Pulmonary lymph node (tissue), 1 donor: ENCODE measurements around the genes ZNF431, ZNF492, PLEKHF1 and C19orf12.

DNA sequence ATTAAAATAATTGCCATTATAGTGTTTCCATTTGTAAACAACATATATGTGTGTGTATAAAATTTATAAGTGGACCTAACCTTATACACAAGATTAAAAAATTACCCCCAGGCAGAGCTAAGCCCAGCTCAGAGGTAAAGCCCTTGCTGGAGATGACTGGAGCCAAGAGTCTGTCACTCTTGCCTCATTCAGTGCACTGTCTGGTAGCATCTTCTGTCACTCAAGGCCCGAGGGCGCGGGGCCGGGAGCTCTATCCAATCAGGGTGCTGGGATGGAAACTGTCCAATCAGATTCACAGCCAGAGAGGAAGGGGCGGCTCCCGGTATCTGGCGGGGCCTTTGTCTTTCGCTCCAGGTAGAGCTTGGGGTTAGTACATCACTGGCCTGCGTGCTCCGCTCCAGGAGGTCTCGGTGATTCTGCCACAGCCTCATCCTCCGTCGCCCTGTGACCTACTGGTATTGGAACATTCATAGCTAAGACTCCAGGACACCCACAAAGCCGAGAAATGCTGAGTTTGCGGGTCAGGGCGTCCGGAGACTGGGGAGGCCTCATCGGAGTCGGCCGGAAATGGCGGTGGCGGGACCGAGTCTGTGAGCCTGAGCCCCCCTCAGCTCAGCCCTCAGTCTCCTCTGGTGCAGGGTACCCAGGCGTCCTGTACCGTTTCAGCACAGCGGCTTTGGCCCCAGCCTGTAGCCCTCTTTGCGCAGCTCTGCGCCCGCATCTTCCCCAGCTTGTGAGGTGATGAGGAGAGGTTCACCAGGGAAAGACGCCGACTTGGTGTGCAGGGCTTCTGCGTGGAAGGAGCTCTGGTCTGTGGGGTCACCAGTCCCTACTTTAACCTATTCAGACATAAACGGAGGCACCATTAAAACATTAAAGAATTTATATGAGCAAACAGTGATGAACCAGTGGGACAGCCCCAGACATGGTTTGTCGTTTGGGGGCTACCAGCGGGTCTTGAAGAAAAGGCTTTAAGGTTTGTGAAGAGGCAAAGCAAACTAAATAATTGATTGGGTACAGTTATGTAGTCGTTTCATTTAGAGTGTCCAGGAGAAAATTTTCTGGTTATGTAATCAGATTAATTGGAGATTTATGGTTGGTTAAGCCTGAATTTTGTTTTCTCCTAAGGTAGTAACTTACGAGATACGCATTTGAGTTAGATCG lies 20.5 kb upstream of the ZNF430 start:
- PRO-cap = bidirectional peak, plus-strand start at position 370 of the sequence, minus-strand start at position 198 of the sequence

DNA sequence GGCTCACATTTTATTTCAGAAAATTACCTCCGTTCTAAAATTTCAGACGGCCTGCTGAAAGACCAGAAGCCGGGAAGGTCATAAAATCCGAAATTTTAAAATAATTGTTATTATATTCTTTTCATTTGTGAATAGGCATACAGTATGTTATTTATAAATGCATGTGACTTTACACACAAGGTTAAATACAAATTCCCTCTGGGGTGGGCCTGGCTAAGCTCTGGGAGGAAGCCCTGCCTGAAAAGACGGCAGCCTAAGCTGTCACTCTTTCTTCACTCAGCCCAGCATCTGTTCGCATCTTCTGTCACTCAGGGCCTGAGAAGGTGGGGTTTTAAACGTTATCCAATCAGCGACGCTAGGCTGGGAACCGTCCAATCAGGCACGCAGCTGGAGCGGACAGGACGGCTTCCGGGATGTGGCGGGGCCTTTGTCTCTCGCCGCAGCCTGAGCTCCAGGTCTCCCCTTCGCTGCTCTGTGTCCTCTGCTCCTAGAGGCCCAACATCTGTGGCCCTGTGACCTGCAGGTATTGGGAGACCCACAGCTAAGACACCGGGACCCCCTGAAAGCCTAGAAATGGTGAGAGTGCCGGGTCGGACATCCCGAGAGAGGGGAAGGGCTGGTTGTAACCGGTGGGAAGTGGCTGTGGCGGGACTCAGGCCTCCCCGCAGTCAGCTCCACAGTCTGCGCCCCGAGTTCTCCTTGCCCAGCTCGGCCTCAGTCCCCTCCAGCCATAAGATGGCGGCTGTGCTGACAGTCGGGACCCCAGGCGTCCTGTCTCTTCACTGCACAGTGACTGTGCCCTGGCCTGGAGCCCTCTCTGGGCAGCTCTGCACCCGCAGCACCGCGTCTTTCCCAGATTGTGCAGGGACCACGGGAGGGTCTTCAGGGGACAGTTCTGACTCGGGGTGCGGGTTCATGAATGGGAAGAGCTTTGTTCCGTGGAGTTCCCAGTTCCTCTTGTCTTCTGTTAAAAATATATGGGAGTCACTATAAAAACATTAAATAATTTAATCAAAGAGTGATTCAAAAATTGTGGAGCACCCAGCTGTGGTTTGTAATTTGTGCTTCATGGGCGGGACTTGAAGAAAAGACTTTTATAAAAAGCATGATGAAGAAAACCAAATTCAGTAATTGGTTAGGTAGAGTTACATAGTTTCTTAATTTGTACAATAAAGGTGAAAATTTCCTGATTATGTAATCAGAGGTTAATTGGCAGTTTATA lies at the start of gene ZNF431:
TSS of gene ZNF431 (plus strand) at position 430 of the 1,222 bp plus-strand sequence.
- PRO-cap = bidirectional peak, plus-strand start at position 399 of the sequence, minus-strand start at position 278 of the sequence

DNA sequence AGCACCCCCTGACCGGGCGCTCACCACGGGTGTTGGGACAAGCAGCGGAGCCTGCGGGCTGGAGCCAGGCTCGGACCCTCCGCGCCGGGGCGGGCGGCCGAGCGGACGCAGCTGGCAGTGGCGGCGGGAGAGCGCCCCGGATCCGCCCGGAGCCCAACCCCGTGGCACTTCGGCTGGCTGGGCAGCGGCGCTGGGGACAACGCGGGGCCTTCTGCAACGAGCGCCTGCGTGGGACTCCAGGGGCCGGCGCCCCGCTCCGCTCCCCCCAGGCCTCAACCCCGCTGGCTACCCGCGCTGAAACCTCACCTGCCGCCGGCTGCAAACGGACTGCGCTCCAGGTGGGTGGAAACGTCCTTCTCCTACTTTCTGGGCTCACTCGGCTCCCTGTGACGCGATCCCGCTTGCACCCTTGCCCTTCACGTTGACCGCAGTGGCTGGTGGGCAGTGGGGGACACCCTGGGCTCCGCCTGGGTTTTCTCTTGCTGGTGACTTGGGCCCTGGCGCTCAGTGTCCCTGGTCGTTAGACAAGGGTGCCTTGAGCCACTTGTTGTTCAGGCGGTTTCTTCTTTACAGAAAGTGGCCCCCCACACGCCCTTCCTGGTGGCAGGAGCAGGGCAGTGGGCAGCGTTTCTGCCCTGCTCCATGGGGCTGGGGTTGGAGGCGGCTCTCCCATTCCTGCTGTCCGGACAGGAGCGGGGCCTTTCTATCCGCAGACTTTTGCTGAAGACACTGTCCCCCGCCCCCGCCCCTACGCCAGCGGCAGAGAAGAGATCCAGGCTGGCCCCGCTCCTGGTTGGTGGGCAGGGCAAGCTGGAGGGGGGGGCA lies 81.4 kb downstream of the ZNF429 start:
- PRO-cap = no peak

DNA sequence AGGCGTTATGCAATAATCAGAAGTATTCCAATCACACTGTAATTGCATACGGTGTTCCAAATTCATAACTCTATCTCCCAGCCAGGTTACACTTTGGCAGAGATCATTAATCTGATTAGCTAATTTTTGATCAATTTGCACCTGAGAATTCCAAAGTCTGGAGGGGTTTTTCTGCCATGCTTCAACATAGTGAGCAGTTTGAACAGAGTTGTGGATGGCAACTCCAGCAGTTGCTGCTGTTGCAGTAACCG lies 45.6 kb upstream of the ZNF43 start:
- PRO-cap = no peak

DNA sequence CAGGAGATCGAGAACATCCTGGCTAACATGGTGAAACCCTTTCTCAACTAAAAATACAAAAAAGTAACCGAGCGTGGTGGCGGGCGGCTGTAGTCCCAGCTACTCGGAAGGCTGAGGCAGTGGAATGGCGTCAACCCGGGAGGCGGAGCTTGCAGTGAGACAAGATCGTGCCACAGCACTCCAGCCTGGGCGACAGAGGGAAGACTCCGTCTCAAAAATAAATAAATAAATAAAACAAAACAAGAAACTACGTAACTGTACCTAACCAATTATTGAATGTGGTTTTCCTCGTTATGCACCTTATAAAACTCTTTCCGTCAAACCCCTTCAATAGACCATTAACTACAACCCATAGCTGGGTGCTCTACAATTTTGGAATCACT lies 779 bp downstream of the ZNF208 start:
- PRO-cap = no peak

DNA sequence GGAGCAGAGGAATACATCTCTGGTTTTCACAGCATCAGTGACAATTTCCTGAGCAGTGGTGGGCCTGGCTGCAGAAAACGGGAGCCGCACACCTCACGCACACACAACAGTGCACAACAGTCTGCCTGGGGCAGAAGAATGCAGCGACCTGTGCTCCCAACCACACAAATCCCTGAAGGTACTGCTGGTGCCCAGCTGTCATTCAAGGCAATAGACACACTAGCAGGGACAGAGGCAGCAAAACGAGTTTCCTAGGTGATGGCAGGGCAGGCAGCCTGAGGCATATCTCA lies 85.8 kb upstream of the ZNF492 start:
- PRO-cap = no peak

DNA sequence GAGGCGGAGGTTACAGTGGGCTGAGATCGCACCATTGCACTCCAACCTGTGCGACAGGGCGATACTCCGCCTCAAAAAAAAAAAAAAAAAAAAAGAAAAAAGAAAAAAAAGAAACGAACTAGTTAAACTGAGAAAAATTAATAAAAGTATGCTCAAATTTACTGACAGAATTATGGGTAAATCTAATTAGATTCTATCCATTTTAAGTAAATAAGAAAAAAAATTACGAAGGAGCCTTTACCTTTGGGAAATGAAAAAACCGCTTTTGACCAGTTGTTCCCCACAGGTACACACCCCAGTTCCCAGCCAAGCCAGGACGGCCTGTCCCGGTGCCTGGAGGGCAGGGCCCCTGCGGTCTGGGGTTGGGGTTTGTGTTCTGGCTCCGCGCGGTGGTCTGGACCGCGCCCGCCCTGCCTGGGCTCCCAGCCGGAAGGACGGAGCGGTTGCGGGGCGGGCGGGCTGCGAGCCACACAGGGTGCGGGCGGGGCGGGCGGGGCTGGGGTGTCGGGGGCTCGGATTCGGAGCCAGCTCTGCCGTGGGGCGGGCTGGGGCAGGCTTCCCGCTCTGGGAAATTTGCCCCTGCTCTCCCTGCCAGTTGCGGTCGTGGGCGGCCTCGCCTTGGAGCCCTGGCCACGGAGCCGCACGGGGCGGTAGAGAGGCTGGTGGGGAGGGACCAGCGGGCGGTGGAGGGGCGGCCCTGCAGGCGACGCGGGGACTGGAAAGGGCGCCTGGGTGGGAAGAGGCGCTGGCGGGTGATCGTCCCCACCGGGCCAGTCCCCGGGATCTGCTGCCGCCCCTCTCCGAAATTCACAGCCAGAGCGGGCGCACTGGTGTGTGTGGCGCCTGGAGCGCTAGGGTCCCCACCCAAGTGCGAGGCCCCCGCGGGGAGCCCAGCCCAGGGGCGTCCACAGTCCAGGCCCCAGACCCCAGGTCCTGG lies 11.2 kb upstream of the ZNF492 start:
- PRO-cap = no peak

- PRO-cap = bidirectional peak, plus-strand start at chr19:22634358, minus-strand start at chr19:22634131
Observed at GRCh38 chr19:22633897-22634465, at the start of gene ZNF492. Gene ZNF492, plus strand, starts transcription at chr19:22634324.

DNA sequence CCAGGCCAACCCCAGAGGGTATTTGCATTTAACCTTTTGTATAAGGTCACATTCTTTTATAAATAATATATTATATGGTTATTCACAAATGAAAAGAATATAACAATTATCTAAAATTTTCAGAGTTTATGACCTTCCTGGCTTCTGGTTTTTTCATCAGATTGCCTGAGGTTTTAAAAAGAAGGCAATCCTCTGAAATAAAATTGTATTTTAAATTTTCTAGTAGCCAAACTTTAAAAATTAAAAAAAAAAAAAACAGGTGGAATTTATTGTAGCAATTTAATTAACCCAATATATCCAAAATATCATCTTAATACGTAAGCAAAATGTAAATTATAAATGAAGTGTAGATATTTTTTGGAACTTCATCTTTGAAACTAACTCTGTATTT lies 723 bp upstream of the ZNF99 start:
- PRO-cap = no peak

DNA sequence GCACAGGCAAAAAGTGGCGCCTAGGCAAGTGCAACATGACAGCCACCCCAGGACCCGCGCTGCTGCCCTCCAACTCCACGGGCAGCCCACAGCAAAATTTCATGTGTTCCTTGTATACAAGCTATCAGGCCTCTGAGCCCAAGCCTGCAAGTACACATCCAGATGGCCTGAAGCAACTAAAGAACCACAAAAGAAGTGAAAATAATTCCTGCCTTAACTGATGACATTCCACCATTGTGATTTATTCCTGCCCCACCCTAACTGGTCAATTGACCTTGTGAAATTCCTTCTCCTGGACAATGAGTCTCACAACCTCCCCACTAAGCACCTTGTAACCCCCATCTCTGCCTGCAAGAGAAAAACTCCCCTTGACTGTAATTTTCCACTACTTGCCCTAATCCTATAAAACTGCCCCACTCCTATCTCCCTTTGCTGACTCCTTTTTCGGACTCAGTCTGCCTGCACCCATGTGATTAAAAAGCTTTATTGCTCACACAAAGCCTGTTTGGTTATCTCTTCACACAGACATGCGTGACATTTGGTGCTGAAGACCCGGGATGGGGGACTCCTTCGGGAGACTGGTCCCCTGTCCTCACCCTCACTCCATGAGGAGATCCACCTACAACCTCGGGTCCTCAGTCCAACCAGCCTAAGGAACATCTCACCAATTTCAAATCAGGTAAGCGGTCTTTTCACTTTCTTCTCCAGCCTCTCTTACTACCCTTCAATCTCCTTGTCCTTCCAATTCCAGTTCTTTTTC lies 137.5 kb downstream of the ZNF675 start:
- PRO-cap = no peak

DNA sequence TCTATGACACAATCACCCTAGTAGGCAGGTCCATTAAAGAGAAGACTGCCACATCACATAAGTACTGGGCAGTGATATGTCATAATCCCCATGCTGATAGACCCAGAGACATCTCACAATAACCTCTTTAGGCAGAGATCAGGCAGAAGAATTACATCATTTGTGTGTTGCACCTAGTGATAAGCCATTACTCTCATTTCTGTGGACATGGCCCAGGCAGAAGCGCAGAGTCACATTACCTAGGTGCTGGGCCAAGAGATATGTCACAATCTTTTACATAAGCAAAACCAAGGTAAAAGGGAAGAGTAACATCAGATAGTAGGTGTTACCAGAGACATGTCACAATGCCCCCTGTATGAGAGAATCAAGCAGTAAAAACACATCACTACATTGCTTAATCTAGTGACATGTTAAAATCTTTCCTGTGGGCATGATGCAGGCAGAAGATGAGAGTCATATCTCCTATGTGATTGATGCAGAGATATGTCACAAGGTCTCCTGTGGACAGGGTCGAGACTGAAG lies 72.0 kb downstream of the ZNF726 start:
- PRO-cap = no peak

DNA sequence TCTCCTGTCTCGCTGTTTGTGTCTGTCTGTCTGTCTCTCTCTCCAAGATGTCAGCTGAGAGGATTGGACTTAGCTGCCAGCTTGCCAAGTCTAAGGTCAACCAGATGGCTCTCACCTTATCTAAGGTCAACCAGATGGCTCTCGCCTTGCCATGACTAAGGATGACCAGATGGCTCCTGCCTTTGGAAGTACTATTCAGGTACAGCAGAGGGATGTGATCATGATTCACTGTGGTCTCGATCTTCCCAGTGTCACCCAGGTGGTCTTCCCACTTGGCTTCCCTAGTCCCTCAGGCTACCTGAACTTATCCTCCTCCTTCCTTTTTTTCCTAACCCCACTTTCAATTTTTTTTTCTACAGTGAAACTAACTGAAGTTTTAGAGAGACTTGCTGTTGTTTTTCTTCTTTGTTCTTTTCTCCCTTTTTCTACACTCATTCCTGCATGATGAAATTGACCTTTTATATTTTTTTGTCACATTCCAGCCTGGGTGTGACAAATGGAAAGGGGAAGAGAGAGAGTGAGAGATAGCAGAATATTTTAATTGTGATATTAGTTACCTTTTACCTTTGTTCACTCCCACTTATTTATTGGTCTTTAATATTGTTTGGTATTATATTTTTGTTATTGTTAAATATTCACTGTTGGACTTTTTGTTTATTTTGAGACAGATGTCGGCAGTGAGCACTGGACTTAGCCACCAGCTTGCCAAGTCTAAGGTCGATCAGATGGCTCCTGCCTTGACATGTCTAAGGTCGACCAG lies 1436.2 kb downstream of the UQCRFS1 start:
- PRO-cap = no peak

DNA sequence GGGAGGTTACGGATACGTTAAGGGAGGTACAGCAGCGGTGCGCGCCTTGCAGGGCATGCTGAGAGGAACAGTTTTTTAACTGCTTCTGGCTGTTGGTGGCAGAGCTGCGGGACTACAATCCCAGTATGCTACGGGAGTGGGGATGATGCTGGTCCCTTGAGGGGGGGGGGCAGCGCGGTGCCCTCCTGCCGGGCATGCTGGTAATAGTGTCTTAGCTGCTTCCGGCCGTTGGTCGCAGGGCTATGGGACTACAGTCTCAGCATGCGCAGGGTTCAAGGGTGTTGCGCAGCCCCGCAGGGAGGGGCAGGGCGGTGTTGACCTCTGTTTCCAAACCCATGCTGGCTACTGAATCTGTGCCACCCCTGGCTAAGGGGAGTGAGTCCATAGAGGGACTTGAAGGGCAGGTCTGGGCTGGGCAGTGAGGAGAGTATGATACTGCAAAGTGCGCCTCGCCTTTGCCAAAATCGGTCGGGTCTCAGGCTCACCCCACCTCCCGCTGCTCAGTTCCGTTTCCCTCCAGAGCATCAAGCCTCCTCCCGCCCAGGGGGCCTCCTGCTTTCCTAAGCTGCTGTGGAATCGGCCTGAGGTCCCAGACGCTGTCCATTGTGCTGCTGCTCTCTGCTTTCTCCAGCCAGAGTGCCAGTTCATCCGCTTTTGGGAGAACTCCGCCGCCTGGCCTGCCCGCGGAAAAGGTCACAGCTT lies 1418.6 kb downstream of the UQCRFS1 start:
- PRO-cap = bidirectional peak, plus-strand start at position 160 of the sequence, minus-strand start at position 67 of the sequence

- PRO-cap = no peak
Observed at GRCh38 chr19:28424023-28424377, 789.0 kb downstream of the UQCRFS1 start.

DNA sequence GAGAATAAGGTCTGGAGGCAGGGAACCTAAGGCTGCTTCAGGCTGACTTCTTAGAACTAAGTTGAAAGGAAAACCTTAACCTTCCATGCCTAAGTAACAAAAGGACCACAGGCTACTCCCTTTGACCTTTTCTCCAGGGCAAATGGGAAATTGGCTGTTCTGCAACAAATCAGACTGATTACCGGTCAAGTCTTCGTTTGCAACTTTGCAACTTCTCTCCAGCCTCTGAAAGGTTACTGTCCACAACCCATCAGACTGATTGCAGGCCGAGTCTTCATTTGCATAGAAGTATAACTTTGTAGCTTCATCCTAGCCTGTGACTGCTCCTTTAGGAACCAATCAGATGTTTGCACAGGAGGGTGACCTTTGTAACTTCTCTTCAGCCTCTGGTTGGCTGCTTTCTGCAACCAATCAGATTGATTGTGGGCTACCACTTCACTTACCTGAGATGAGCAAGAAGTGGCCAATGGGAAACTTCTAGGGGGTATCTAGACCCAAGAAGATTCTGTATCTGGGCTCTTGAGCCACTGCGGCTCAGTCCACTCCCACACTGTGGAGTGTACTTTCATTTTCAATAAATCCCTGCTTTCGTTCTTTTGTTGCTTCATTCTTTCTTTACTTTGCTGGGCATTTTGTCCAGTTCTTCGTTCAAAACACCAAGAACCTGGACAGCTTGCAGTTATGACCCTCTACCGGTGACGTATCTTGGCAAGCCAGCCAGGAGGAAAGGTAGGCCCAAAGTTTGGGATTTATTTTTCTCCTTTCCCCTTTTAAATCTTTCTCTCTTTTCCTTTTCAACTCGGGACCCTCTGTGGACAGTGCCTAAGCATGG lies 768.0 kb downstream of the UQCRFS1 start:
- PRO-cap = no peak

DNA sequence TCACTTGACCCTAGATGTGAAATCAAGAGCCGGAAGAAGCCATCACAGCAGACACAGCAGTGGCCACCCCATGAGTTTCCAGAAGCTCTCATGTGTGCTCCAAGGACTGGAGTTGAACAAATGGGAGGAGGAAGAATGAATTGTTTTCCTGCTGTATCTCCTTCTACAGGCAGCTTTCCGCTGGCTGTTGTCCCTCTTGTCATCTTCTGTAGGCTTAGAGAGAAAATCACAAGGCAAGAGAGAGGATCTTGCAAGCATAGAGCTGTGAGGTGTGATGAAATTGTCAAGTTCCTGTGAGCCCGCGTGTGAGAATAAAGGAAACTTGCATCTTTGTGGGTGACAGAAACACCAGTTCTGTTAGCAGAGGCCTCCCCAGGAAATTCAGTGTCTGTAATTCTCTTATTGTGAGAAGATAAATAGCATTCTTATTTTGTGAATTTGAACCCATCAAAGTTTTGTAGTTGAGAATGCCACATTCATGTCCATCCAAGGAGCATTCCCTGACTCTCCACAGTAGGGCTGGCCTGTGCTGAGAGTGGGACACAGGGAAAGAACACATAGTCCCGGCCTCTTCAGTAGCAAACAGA lies 711.7 kb downstream of the UQCRFS1 start:
- PRO-cap = no peak

GRCh38 chr19:28571871-28572196 lies 641.1 kb downstream of the UQCRFS1 start:
- PRO-cap = no peak

DNA sequence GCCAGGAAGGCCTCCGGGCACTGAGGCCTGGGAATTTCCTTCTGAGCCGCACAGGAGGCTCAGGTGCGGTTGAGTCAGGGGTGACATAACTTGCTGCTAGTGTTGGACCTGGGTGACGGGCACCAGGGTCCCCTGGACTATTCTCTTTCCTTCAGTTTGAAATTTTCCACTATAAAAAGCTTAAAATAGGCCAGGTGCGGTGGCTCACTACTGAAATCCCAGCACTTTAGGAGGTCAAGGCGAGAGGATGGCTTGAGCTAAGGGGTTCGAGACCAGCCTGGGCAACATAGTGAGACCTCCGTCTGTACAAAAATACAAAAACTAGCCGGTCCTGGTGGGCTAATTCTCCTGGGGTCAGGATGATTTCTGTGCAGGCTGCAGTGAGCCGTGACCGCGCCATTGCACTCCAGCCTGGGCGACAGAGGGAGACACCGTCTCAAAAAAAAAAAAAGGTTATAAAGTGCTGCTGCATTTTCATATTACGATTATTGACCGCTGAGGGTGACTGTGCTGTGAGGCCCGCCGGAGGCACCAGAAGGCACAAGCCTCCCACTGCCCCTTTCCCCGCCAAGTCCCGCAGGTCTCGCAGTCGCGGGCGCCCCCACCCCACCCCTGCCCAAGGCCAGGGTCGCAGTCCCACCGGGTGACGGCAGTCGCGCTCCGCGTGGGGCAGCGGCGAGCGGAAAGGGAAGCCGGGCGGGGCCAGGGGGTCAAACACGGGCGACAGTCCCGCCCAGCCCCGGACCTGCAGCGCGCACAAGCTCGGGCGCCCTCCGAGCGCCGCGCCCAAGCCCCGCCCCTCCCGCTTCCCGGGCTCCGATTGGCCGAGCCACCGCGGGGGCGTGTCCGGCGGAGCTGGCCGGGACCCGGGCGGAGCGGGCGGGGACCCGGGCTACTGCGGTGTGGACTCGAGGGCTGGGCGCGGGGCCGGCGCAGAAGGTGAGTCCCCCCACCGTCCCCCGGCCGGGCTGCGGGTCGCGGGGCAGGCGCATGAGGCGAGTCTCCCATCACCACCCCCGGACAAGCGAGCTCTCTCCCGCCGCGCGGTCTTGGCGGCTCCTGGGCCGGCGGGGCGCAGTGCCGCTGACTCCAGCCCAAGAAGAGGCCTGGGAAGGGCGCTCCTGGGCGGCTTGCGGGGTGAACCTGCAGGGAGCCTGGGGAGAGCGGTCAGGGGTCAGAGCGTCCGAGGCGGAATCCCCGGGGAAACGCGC lies at the start of gene PLEKHF1:
TSS of gene PLEKHF1 (plus strand) at position 895 of the 1,211 bp plus-strand sequence.
- PRO-cap = unidirectional peak, plus-strand start at position 484 of the sequence; bidirectional peak, plus-strand start at position 890 of the sequence, minus-strand start at position 747 of the sequence

GRCh38 chr19:29708145-29709204 lies 6.6 kb downstream of the C19orf12 start:
- PRO-cap = no peak

- PRO-cap = bidirectional peak, plus-strand start at chr19:29715313, minus-strand start at chr19:29715279
Observed at GRCh38 chr19:29714912-29716019, at the start of gene C19orf12. Gene C19orf12, minus strand, starts transcription at chr19:29715261.